ENCODE measurements around a stretch of chr3.

DNA sequence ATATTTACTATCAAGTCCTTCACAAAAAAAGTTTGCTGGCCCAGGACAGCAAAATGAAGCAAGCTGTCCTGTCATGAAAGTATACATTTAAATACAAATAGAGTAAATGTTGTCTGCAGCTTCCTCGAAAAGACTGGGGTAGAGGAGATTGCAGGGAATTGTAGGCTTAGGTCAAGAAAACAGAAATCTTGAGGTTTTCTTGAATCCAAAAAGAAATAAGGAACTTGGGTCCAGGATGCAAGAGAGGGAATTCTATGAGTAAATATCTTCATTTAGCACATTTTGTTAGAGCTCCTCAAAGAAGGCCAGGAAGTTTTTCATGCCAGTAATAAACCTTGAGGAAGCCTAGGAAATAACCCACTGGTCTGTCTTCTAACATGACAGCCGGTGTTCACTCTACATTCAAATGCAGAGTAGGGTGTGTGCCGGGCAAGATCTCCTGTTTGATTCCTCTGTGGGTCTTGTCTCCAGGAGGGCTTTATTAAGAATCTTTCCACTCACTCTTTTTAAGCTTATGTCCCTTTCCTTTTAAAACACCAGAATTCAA, 40.9 kb downstream of the FILIP1L start:
- PRO-cap = no peak

- PRO-cap = no peak
These were observed 5.7 kb downstream of the FILIP1L start for GRCh38 chr3:100108507-100109194.

- PRO-cap = no peak
These were observed 37.8 kb upstream of the TMEM45A start for GRCh38 chr3:100454494-100455051.

GRCh38 chr3:100590486-100590926, 18.9 kb upstream of the ADGRG7 start:
- PRO-cap = no peak

- PRO-cap = no peak
These were observed 23.8 kb upstream of the ABI3BP start for GRCh38 chr3:101017105-101017304.

DNA sequence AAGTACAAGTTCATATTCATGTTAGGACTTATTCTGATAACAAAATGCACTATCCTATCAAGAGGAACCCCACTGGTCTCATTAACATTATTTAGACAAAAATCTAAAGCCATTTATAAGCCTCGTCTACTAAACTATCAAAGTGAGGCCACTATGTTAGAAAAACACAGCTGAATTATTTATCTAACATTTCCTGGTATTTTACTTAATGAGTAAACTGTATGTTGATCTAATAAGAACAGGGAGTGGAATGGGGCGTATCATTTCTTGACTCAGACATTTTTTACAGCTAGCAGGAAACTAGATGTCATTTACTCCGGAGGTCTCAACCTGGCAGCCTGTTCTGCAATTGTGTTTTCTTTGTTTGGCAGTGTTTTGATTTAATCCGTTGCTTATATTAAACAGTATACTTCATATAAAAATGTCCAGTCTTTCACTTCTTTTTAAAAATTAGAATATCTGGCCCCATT, 79.0 kb upstream of the ABI3BP start:
- PRO-cap = no peak

- PRO-cap = no peak
These were observed 82.2 kb downstream of the SENP7 start for GRCh38 chr3:101430773-101431282.

- PRO-cap = unidirectional peak, plus-strand start at chr3:101512594; bidirectional peak, plus-strand start at chr3:101512860, minus-strand start at chr3:101512742
These were observed 539 bp downstream of the SENP7 start for GRCh38 chr3:101512378-101512967.

DNA sequence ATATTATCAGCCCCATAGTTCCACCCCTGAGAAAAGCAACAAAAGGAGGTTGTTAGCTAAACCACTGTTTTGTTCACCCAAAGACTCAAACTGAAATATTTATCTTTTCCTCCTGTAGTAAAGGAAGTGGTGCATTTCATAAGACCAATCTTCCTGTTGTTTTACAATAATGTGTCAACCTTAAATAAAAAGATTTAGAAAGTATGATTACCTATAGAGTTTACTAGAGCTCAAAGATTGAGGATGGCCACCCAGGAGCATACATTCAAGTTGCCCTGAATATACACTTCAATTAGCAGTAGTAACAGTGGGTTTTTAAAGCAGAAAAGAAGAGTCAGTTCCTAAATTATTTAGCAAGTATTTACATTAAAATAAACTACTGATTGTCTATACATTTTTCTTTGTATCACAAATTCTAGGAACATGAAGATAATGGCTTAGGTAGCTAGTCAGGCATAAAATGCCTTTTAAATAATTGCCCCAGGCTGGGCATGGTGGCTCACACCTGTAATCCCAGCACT, 18.5 kb upstream of the TRMT10C start:
- PRO-cap = no peak

GRCh38 chr3:101637703-101638954, 38.8 kb downstream of the ZBTB11 start:
- PRO-cap = no peak

- PRO-cap = no peak
These were observed 3.9 kb upstream of the ZBTB11 start for GRCh38 chr3:101680757-101681225.

GRCh38 chr3:101780573-101781102, 1.6 kb downstream of the NXPE3 start:
- PRO-cap = no peak

- PRO-cap = unidirectional peak, plus-strand start at chr3:101827318; bidirectional peak, plus-strand start at chr3:101827936, minus-strand start at chr3:101827935
These were observed 21.8 kb upstream of the NFKBIZ start for GRCh38 chr3:101827014-101828354.

- PRO-cap = no peak
These were observed 2.5 kb upstream of the NFKBIZ start for GRCh38 chr3:101846880-101847242.

DNA sequence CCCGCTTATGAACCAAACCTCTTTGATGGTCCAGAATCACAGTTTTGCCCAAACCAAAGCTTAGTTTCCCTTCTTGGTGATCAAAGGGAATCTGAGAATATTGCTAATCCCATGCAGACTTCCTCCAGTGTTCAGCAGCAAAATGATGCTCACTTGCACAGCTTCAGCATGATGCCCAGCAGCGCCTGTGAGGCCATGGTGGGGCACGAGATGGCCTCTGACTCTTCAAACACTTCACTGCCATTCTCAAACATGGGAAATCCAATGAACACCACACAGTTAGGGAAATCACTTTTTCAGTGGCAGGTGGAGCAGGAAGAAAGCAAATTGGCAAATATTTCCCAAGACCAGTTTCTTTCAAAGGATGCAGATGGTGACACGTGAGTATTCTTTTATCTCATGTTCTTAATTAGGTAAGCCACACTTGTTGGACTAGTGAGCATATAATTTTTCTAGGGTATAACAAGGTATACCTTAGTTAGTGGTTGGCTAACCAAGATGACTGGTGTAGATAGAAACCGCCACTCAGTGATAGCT, 4.2 kb downstream of the NFKBIZ start:
- PRO-cap = no peak

GRCh38 chr3:101855558-101856096, 6.3 kb downstream of the NFKBIZ start:
- PRO-cap = no peak

DNA sequence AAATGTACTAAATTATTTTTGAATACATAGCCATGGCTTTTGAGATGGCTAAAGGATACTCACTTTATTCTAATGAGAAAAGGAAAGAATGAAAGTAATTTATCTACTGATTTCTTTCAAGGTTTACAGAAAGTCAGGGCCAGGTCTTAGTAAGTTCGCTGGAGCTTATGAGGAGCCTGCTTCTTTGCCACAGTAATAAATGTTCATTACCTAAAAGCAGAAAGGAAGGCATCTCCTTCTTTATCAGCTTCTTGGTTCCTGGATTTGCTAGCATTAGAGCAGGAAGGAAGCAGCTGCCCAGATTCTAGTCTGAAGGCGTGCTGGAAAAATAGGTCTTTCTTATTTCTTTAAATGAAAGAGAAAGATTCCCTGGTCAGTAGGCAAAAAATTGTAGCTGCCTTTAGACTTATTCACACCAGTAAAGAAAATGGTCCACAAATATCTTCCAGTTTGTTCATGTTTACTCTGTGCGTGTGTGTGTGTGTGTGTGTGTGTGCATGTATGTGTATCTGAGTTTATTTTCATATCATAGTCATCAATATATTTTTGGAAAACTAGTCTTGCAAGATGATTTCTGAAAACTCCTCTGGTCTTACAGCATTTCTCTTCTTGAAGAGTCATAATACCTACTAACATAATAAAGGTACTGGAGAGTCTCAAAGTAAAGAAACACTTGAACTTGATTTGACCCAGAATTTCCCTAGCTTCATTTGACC, 255.4 kb upstream of the ZPLD1 start:
- PRO-cap = no peak

GRCh38 chr3:102195179-102196018, 239.4 kb upstream of the ZPLD1 start:
- PRO-cap = no peak

- PRO-cap = no peak
These were observed 238.9 kb downstream of the ZPLD1 start for GRCh38 chr3:102673675-102674179.

GRCh38 chr3:105364710-105364966, 2.1 kb upstream of the ALCAM start:
- PRO-cap = no peak

Measured in right common carotid artery plus branches (tissue), 1 donor.